CD14-positive monocyte (primary cell): ENCODE measurements around a stretch of chr6.

- CAGE, long polyA plus RNA = no peak
Measured at GRCh38 chr6:144659067-144660341, 374.4 kb downstream of the UTRN start.

DNA sequence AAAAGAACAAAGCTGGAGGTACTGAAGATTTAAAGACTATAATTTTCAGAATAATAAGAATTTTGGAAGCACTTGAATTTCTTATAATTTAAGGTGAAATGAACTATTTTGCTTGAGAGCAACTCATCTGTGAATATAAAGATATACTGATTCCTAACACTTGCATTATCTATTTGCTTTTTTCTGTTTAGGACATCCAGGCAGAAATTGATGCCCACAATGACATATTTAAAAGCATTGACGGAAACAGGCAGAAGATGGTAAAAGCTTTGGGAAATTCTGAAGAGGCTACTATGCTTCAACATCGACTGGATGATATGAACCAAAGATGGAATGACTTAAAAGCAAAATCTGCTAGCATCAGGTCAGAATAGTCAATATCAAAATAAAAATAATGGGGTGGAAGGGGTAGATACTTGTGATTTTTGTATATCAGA is 393.1 kb downstream of the UTRN start:
- CAGE, long polyA plus RNA = no peak

DNA sequence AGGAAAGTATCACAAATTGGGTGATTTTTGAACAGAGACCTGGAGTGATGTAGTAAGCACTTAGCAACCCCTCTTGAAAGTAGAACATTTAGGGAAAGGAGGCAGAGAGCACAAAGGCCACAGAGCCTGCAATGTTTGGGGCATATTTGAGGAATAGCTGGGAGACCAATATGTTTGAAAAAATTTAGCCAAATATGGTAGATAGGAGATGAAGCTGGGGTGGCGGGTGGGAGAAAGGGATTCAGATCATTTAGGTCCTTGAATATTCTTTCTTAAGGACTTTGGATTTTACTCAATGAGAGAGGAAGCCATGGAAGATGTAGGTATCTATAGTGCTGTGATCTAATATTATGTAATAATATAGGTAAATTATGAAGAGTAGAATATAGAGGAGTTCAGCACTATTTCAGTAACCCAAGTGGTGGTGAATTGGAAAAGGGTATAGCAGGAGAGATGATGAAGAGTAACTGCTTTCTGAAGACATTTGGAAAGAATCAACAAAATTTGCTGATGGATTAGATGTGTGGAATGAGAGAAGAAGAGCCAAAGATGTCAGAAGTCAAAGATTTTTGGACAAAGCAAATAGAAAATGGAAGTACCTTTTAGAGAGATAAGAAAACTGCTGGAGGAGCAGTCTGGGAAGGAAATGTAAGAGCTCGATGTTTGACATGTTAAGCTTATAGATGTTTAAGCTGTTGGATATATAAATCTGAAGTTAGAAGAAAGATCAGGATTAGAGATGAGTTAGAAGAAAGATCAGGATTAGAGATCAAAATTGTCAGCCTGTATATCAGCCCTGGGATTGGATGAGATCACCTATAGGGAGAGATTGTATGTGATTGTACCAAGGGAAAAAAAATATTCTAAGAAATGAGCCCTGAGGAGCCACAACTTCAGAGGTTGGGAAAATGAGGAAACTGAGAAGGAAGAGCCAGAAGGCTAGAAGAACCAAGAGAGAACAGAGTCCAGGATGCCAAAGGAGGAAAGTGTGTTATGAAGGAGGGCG is 417.8 kb downstream of the UTRN start:
- CAGE, long polyA plus RNA = no peak

- CAGE, long polyA plus RNA = no peak
Measured at GRCh38 chr6:144734684-144735519, 449.8 kb downstream of the UTRN start.

DNA sequence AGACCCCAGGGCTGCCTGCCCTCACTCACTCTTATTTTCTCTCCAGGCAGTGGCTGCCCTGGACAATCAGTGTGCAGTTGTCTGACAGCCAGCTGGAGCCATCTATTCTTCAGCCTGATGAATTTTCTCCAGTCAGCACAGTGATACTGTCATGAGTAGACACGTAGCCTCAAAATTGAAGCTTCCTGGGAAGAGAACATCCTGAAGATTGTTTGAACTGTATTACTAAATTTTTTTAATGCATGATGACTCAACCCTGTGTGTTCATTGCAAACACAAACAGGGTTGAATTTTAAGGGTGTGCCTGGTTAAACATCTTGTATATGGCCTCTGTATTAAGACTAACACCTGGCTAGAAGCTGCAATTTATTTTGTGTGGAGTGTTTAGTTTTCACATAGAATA is 49.8 kb upstream of the STXBP5 start:
- CAGE, long polyA plus RNA = no peak

- CAGE, long polyA plus RNA = no peak
Measured at GRCh38 chr6:147205505-147206404, 1.5 kb downstream of the STXBP5 start.

- CAGE, long polyA plus RNA = no peak
Measured at GRCh38 chr6:147222008-147222952, 18.1 kb downstream of the STXBP5 start.

GRCh38 chr6:147247051-147247864 is 43.0 kb downstream of the STXBP5 start:
- CAGE, long polyA plus RNA = no peak

GRCh38 chr6:147260172-147261282 is 56.3 kb downstream of the STXBP5 start:
- CAGE, long polyA plus RNA = no peak

GRCh38 chr6:147323820-147324235 is 119.6 kb downstream of the STXBP5 start:
- CAGE, long polyA plus RNA = no peak

- CAGE, long polyA plus RNA = no peak
Measured at GRCh38 chr6:147341430-147342516, 137.6 kb downstream of the STXBP5 start.

- CAGE, long polyA plus RNA = no peak
Measured at GRCh38 chr6:147346593-147347560, 142.7 kb downstream of the STXBP5 start.

- CAGE, long polyA plus RNA = no peak
Measured at GRCh38 chr6:148192889-148193824, 149.5 kb upstream of the SASH1 start.

GRCh38 chr6:148199427-148199778 is 143.2 kb upstream of the SASH1 start:
- CAGE, long polyA plus RNA = no peak

- CAGE, long polyA plus RNA = no peak
Measured at GRCh38 chr6:148566310-148566731, 180.5 kb upstream of the UST start.

- CAGE, long polyA plus RNA = no peak
Measured at GRCh38 chr6:148693785-148694184, 53.0 kb upstream of the UST start.

DNA sequence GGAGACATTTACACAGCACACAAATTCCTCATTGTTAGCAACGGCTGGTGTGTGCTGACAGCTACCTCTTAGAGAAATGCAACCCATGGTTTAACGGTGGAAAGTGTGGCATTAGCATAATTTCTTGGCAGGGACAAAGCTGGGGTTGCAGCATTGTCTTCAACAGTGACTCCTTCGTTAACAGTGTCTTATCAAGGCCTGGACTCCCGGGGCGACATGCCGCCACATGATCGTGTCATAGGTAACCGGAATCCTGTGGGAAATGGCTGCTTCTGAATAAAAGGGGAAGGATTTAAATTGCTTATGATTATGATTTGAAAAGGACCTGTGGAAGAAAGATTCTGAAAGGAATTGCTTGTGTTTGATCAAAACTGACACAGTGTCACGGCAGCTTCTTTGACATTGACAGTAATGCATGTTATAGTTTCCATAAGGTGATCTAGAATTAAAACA is 128.0 kb downstream of the UST start:
- CAGE, long polyA plus RNA = no peak

- CAGE, long polyA plus RNA = no peak
Measured at GRCh38 chr6:148969462-148970177, 222.8 kb downstream of the UST start.

DNA sequence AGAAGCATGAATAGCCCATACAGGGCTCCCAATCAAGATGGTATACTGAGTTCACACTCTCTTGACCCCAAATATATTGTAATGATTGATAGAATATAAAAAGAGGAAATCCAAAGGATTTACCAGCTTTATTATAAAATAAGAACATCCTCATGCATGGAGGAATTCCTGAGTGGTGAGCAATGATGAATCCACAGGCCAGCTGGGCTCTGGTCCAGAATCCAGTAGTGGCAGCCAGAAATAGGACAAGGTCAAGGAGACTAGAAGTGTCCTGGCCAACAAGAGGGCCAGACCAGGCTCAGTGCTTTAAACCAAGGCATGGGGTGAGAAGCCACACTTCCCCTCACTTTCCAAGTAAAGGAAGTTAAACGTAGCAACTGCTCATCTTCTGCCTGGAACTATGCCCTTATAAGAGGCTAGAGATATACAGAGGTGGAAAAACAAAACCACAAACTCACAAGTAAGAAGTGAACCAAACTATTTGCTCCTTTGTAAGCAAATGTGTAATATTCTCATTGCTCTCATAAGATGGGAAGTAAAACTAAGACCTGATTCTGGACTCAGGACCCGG is 253.1 kb downstream of the UST start:
- CAGE, long polyA plus RNA = no peak

DNA sequence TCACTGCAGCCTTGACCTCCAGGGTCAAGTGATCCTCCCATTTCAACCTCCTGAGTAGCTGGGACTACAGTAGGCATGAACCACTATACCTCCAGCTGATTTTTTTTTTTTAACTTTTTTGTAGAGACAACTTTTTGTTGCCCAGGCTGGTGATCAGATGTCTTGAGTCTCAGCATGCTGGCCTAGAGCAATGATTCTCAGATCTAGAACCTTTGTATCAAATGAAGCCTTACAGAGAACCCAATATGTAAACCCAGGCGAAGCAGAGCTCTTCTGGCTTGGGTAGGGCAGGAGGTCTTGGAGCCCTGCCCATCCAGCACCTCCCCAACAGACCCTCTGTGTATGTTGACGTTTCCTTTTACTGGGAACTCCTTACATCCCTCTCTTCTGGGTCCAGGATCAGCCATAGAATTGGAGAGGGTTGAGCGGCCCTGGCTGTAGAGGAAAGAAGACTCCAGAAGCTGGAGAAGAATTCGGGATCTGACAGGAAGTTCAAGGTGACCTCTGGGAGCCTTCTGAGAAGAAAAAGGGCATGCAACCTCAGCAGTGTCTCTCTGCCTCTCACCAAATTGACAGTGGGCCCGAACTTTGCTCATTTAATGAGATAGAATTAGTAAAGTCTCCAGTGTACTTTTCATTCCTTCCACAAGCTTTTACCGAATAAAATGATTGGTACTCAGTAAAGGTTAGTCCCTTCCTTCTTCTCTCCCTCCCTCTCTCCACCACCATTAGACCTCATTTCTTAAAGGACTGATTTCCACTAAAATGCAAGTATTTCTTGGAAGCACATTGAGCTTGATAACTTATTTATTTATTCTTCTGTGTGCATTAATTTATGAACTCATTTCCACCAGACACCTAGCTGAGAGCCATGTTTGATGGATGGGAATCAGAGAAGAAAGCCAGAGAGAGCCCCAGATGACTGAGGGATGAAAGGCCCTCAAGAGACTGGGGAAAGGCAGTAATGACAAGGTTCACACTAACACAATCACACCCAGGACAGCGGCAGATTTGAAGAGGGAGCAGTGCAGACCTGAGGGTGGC is 258.4 kb downstream of the UST start:
- CAGE, long polyA plus RNA = no peak